Uterus (tissue), 7 donors: ENCODE measurements around a stretch of chr12.

GRCh38 chr12:22054944-22055653 lies 9.1 kb downstream of the CMAS start:
- PRO-cap, 4 experiments = no peak in any of the 4 experiments
- RAMPAGE, long total RNA, 2 experiments = start-site peak on the plus strand in 1 of 2 experiments, at chr12:22055454-22055595 at its widest, 16 reads per replicate
- RRBS = no CpG with 5 or more reads among the region's 5 CpGs

- PRO-cap, 4 experiments = no peak in any of the 4 experiments
- RAMPAGE, long total RNA, 2 experiments = no peak in any of the 2 experiments
- RRBS = no CpG with 5 or more reads among the region's 2 CpGs
These were observed 104.2 kb downstream of the CMAS start for GRCh38 chr12:22150187-22150684.

DNA sequence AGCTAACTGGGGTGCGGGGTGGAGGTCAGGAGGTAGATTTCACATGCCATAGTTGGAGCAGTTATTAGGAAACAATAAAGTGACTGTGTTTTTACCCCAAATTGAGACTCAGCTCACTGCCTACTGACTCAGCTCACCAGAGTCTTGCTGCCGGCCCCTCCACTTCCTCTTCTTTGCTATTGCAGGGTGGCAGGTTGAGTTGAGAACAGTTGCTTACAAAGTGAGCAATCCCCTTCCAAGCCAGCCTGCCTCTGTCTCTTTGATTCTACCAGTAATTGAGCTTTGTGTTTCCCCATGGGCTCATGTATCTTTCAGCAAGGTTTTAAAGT lies 12.9 kb downstream of the ST8SIA1 start:
- PRO-cap, 4 experiments = no peak in any of the 4 experiments
- RAMPAGE, long total RNA, 2 experiments = no peak in any of the 2 experiments
- RRBS = no CpG with 5 or more reads among the region's 2 CpGs

- PRO-cap, 4 experiments = no peak in any of the 4 experiments
- RAMPAGE, long total RNA, 2 experiments = no peak in any of the 2 experiments
- RRBS = no CpG with 5 or more reads among the region's 13 CpGs
These were observed 215 bp downstream of the ST8SIA1 start for GRCh38 chr12:22334418-22334565.

GRCh38 chr12:22409135-22409444 lies 74.6 kb upstream of the ST8SIA1 start:
- PRO-cap, 4 experiments = no peak in any of the 4 experiments
- RAMPAGE, long total RNA, 2 experiments = no peak in any of the 2 experiments
- RRBS = no CpG with 5 or more reads among the region's 6 CpGs

GRCh38 chr12:22626397-22626880 lies 1.5 kb downstream of the ETNK1 start:
- PRO-cap, 4 experiments = peak in 1 of 4 experiments; most common plus-strand start chr12:22626643 (in 1); most common minus-strand start chr12:22626661 (in 1)
- RAMPAGE, long total RNA, 2 experiments = no peak in any of the 2 experiments
- RRBS = no CpG with 5 or more reads among the region's 4 CpGs

- PRO-cap, 4 experiments = no peak in any of the 4 experiments
- RAMPAGE, long total RNA, 2 experiments = no peak in any of the 2 experiments
- RRBS = no CpG with 5 or more reads among the region's 6 CpGs
These were observed 54.0 kb downstream of the ETNK1 start for GRCh38 chr12:22678979-22679430.

DNA sequence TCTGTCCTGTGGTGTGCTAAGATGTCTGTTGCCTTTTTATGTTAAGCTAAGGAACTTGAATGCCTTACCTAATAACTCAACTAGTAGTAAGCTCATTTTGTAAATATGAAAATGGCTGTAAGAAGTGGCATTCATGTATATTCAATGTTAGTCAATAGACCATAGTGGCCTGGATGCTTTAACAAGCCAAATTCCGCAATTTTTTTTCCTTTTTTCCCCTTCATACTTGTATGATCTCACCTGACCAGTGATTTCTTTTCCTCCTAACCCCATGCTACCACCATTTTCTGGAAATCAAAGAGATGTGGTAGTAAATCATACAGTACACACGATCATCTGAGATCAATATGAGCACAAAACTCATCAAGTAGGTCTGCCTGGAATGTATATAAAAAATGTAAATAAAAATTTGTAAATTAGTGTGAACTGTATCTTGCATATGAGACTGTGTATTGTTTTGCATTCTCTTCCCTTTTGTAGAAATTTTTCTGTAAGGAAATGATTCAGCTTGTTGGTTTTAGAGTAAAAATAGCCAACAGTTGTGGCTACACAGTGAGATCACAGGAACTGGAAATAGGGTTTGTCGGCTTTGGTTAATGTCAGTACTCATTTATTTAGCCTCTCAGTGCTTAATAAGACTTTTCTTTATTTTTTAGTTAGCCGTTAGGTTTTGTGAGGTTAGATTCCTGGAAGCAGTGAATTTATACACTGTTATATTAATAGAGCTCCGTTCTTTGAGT lies 62.5 kb downstream of the ETNK1 start:
- PRO-cap, 4 experiments = no peak in any of the 4 experiments
- RAMPAGE, long total RNA, 2 experiments = no peak in any of the 2 experiments
- RRBS = no CpG with 5 or more reads among the region's 5 CpGs

DNA sequence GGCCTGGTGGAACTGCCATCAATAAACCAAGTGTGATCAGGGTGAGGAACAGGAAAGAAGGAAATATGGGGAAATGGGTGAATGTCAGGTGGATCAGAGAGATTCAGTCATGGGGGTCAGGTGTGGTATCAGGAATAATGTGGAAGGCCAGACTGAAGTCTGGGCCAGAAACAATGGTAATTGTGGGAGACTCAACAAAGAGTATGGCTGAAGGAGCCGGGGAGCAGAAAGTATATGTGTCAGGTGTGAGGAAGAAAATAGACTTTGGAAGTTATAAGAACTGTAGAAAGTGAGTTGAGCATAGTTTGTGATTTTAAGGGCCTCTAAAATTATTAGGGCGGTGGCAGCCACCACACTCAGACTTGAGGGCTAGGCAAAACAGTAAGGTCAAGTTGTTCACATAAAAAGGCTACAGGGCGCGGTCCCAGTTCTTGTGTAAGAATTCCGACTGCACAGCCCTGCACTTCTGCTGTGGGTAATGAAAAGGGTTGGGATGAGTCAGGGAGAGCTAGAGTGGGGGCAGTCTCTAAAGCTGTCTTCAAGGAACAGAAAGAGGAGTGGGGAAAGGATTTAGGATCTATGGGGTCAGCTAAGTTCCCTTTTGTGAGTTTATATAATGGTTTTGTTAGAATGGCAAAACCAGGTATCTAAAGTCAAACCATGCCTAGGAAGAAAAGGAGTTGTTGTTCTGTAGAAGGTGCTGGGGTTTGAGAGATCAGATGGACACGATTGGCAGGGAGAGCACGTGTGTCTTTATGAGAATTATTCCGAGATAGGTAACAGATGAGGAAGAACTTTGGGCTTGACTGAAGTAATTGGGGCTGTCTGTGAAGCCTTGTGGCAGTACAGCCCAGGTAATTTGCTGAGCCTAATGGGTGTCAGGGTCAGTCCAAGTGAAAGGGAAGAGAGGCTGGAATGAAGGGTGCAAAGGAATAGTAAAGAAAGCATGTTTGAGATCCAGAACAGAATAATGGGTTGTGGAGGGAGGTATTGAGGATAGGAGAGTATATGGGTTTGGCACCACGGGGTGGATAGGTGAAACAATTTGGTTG lies 441.6 kb downstream of the SOX5 start:
- PRO-cap, 4 experiments = no peak in any of the 4 experiments
- RAMPAGE, long total RNA, 2 experiments = no peak in any of the 2 experiments
- RRBS = no CpG with 5 or more reads among the region's 9 CpGs

DNA sequence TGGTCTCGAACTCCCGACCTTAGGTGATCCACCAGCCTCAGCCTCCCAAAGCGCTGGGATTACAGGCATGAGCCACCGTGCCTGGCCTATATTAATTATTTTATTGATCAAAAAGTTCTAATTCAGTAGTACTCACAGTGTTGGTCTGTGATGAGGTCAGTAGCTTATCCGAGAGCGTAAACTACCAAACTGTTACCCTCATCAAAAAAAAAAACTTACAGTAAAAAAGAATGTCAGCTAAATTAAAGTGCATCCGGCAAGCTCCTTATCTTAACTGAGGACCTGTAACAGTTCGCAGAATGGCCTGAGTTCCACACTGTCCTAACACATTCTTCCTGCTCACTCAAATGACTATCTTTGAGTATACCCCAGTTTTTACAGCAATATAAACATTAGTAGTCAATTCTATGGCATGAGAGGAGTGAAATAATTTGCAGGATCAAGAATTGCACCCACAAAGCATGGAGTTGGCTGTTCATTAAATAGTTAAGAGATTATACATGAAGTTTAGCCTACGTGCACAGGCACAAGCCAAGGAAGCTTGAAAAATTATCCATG lies 228.1 kb downstream of the SOX5 start:
- PRO-cap, 4 experiments = no peak in any of the 4 experiments
- RAMPAGE, long total RNA, 2 experiments = no peak in any of the 2 experiments
- RRBS = no CpG with 5 or more reads among the region's 9 CpGs

DNA sequence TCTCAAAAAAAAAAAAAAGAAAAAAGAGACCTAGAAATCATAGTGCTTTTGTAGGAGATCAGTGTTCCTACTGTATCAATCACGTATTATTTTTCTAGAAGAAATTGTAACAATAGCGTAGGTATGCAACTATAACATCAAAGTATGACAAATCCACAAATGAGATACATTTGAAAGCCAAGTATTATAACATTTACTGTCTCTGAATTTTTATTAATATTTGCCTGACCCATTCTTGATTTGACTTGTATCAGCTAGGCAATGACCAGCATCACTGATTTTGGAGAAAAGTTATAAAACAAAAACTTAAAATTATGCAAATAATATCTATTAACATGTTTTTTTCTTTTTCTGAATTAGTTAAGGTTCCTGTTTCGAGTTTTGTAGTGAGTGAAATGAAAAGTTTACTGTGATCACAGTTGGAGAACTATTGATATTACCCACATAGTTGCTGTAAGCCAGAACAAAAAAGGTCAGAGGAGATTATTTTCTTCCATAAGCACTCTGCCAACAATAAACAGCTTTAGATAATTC lies 162.9 kb downstream of the SOX5 start:
- PRO-cap, 4 experiments = no peak in any of the 4 experiments
- RAMPAGE, long total RNA, 2 experiments = no peak in any of the 2 experiments
- RRBS = no CpG with 5 or more reads among the region's 3 CpGs

DNA sequence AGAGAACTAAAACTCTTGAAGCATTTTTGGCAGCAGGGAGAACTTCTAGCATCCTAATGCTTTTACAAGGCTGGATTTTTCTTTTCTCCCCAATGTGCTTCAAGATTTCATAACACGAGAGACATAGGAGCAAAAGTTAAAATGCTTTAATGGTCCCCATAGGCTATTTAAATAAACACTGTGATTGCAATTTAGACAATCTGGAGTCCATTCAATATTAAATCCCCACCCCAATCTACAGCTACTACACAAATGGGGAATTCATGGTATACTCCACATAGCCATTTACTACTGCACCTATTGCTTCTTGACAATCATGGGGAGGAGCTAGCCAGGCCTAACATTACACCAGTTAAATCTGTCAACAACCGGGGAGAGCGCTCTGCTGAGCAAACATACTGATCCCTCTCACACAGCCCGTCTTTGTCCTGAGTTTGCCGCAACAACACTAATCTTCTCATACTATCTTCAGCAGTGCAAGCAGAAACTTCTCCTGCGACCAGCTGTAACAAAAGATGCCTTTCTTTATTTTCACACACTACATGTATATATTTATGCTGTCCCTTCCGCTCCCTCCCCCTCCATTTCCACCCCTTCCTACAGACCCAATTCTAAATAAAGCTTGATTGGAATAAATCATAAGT lies 120.3 kb upstream of the SOX5 start:
- PRO-cap, 4 experiments = no peak in any of the 4 experiments
- RAMPAGE, long total RNA, 2 experiments = no peak in any of the 2 experiments
- RRBS = no CpG with 5 or more reads among the region's 7 CpGs

GRCh38 chr12:24378308-24378758 lies 428.9 kb upstream of the SOX5 start:
- PRO-cap, 4 experiments = no peak in any of the 4 experiments
- RAMPAGE, long total RNA, 2 experiments = no peak in any of the 2 experiments
- RRBS = no CpG with 5 or more reads among the region's 3 CpGs

GRCh38 chr12:24561204-24562270 lies 387.4 kb downstream of the BCAT1 start:
- PRO-cap, 4 experiments = peak in 4 of 4 experiments; most common plus-strand start chr12:24561769 (in 2); most common minus-strand start chr12:24562126 (in 4)
- RAMPAGE, long total RNA, 2 experiments = no peak in any of the 2 experiments
- RRBS = 1% methylated on average over 15 of the region's 49 CpGs

DNA sequence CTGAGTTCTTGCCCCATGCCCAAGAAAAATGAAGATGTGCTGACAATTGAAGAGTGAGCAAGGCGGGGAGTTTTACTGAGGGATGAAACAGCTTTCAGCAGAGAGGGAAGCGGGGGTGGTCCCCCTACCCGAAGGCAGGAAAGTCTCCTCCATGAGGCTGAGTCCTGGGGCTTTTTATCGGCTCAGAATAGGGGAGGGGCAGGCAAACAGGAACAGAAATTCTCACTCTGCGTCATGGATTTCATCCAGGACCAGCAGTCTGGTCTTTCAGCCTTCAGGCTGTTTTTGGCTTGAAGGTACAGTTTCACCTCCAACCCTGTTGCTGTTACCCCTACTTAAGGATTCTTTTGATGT lies 3.0 kb upstream of the BCAT1 start:
- PRO-cap, 4 experiments = no peak in any of the 4 experiments
- RAMPAGE, long total RNA, 2 experiments = no peak in any of the 2 experiments
- RRBS = no CpG with 5 or more reads among the region's 5 CpGs

DNA sequence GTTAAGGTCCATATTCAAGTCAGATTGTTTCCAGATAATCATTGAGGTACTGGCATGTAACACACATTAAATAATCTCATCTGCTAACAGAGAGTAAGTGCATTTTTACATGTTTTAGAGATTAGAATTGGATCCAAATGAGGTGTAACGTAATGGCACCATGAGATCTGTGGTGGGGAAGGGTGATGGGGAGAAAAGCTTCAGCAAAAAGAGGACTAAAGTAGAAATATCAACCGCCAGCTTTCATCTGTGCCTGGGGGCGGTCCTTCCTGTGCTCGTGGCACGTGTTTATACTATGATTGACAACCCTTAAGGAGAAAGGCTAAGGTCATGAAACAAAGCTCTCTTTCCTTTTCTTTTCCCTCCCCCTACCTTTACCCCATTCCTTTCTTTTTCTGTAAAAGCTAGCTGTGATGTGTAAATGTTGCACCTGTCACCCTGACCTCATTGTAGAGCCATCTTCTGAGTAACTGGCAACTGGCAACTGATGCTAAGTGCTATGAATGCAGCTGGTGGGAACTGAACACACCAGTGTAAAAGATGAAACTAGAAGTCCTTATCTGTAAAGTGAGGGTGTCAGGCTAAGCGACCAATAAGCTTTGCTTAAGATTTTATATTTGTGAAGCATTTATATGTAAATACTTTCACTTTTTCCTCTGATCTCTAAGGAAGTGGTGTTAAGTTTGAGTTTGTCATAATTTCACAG lies 898 bp upstream of the IRAG2 start:
- PRO-cap, 4 experiments = peak in 1 of 4 experiments; most common minus-strand start position 601 of the sequence (in 1)
- RAMPAGE, long total RNA, 2 experiments = no peak in any of the 2 experiments
- RRBS = no CpG with 5 or more reads among the region's 6 CpGs

DNA sequence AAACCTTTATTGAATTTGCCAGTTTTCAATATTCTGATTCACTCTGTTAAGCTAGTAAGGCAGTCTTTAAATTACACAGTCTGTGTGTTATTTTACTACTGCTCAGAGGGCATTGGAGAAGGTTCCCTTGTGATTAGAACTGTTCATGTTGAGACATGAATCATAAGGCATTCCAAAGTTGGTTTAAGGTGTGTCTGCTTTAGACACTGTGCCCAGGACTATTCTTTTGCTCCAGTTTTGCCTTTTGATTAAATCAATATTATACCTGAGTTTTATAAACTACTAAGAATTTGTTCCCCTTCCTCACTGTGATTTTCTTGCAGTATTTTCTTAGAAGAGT lies 1.6 kb downstream of the IRAG2 start:
- PRO-cap, 4 experiments = no peak in any of the 4 experiments
- RAMPAGE, long total RNA, 2 experiments = no peak in any of the 2 experiments

- PRO-cap, 4 experiments = no peak in any of the 4 experiments
- RAMPAGE, long total RNA, 2 experiments = start-site peak on the minus strand in 1 of 2 experiments, at chr12:25206753-25206886 at its widest, 13 reads per replicate
- RRBS = no CpG with 5 or more reads among the region's 6 CpGs
These were observed 11.6 kb downstream of the ETFRF1 start for GRCh38 chr12:25206500-25207105.

DNA sequence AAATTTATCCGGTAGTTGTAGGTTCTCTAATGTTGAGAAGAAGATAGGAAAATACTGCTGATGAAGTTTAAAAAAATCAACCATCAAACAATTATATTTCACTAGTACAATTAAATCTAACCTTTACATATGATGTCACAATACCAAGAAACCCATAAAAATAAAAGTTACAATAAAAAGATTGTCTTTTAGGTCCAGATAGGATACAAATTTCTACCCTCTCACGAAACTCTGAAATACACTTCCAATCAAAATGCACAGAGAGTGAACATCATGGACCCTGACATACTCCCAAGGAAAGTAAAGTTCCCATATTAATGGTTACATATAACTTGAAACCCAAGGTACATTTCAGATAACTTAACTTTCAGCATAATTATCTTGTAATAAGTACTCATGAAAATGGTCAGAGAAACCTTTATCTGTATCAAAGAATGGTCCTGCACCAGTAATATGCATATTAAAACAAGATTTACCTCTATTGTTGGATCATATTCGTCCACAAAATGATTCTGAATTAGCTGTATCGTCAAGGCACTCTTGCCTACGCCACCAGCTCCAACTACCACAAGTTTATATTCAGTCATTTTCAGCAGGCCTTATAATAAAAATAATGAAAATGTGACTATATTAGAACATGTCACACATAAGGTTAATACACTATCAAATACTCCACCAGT lies 5.8 kb downstream of the KRAS start:
- PRO-cap, 4 experiments = no peak in any of the 4 experiments
- RAMPAGE, long total RNA, 2 experiments = start-site peak on the minus strand in 1 of 2 experiments, centred at position 577 of the sequence, 6 reads per replicate
- RRBS = no CpG with 5 or more reads among the region's 5 CpGs

- PRO-cap, 4 experiments = peak in 2 of 4 experiments; most common plus-strand start chr12:25250119 (in 1); most common minus-strand start chr12:25250458 (in 1)
- RAMPAGE, long total RNA, 2 experiments = no peak in any of the 2 experiments
- RRBS = 2% methylated on average over 8 of the region's 48 CpGs
These were observed 710 bp downstream of the KRAS start for GRCh38 chr12:25249793-25250644.